T-cell (primary cell): ENCODE measurements around a stretch of chr2.

DNA sequence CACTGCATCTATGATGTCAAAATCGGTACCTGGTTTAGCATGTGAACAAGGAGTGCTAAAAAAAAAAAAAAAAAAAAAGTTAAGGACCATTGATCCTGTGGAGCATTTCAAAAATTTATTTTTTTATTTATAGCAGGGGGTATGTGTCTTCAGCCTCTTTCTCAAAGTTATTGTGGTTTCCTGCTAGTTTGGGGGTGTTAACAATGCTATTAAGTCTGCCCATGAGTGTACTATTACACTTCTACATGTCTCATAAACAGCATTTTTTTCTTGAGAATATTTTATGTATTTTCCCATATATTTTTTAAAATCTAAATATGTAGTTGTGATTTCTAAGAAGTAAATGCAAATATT, 63.0 kb upstream of the ITGA4 start:
- PRO-cap, 7 experiments: peak in 2 of 7 experiments; most common plus-strand start position 228 of the sequence (in 1); most common minus-strand start position 172 of the sequence (in 1)

DNA sequence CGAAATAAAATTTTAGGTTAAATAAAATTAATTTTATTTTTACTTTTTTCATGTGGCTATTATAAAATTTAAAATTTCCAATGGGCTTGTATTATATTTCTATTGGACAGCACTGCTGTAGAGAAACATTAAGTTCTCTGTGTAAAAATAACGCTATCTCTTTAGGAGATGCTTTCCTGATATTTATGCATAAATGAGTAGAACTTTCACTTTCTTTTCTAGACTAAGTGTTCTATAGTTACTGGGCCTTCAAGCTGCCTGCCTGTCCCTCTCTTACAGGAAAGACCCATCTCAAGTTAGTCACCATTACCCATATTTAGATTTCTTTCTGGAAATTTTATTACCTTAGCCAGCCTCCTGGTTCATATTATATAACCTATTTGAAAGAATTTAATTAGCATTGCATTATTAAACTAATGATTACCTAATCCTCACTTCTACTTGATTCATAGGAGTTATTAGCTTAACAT, 4.8 kb downstream of the ITGA4 start:
- PRO-cap, 7 experiments: peak in 2 of 7 experiments; most common plus-strand start position 230 of the sequence (in 2)

DNA sequence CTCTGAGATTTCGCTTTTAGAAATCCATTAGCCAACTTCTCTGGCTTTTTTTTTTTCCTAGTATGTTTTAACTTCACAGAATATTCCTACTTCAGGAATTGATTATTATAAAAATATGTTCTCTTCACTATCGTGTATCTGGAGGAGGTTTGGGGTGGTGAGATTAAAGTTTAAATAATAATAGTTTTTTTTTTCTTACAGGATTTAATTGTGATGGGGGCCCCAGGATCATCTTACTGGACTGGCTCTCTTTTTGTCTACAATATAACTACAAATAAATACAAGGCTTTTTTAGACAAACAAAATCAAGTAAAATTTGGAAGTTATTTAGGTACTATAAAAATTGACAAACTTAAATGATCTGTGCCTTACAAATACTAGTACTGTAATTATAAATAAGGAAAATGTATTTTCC, 22.8 kb downstream of the ITGA4 start:
- PRO-cap, 7 experiments: no peak in any of the 7 experiments

DNA sequence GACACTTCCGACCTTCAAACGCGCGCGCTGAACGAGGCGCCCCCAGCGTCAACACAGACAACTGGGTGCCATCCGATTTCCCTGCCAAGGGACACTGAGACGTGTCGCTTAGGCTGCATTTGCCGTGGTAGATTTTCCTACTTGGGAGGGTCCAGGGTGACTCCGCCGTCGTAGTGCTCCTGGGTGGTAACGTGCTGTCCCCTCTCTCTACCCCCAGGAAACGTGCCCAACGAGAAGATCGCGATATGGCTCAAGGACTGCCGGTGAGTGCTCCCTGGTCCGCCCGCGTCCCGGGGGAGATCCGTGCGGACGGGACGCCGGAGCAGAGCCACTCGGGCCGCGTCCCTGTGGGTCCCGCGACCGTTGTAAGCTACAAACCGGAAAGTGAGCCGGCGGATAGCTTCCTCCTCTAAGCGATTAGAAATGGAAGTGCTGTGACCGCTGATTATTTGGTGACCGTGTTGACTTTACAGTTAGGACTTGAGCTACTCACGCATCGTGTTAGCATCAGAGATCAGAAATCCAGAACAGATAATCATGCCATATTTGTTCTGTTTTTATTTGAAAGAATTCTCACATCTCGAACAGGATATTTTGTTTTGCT, 970 bp downstream of the ITPRID2 start:
- PRO-cap, 7 experiments: peak in 5 of 7 experiments; most common plus-strand start position 71 of the sequence (in 1); most common minus-strand start position 367 of the sequence (in 5)

GRCh38 chr2:181896332-181896779, 4.8 kb downstream of the ITPRID2 start:
- PRO-cap, 7 experiments: no peak in any of the 7 experiments

DNA sequence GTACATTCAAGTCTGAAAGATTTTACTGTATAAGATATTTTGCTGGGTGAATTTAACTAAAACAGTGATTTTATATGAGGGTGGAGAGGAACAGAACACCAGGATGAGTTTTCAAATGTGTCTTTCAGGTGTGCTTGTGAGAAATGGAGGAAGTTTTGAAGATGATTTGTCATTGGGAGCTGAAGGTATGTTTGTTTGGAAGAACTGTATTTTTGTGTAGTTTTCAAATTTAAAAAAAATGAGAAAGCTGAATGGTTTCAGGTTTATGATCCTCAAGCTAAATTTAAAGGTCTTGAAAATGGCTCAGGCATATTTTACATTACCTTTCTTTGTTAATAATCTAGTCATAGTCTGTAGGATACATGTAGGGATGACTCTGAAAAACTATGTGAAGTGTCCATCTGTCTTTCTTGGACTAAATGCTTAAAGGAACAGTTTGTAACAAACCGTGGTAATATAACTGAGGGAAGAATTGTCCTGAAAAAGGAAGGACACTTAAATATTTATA, 5.3 kb downstream of the ITPRID2 start:
- PRO-cap, 7 experiments: no peak in any of the 7 experiments

DNA sequence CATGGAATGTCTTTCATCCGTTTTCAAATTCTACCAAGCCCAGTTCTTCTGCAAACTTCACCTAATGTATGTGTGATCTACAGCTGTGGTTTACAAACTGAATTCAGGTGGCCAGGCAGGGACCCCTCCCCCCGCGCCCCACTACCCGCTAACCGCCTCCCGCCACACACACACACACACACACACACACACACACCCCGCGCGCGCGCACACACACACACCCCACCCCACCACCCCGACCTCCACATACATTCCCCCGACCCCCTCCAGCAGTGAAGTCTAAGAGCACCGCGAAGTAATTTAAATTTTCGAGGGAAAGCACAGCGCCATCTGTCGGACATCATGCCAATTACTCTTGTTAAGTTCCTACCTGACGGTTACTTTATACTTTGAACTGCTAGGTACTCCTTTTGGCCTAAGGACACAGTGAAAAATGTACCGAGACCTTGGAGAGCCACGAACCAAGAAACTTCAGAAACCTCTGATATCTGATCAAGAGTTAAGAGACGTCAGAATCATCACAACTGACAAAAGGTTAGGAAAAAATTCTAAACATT, 31.5 kb upstream of the PPP1R1C start:
- PRO-cap, 7 experiments: no peak in any of the 7 experiments

DNA sequence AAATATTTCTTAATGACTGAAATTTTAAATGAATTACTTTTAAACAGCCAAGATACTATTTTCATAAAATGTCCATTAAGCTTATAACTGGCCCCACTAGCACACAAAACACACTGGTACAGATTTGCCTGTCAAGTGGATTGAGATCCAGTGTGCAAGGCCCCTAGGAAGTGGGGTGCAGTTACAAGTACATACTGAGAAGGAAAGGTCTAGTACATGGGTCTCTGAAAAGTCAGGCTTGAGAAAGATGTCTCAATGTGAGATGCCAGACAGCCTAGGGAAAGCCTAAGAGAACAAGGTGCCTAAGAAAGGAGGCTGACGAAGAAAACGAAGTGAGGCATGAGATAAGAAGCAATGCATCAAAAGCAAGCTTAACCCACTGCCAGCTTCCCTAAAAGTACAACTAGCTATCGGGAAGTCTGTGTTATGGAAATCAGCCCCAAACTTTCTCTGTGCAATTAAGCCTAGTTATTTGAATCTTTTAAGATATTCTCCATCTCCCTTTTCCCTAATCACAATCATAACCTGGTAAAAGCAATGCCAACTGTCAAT, 2.5 kb downstream of the PDE1A start:
- PRO-cap, 7 experiments: no peak in any of the 7 experiments

DNA sequence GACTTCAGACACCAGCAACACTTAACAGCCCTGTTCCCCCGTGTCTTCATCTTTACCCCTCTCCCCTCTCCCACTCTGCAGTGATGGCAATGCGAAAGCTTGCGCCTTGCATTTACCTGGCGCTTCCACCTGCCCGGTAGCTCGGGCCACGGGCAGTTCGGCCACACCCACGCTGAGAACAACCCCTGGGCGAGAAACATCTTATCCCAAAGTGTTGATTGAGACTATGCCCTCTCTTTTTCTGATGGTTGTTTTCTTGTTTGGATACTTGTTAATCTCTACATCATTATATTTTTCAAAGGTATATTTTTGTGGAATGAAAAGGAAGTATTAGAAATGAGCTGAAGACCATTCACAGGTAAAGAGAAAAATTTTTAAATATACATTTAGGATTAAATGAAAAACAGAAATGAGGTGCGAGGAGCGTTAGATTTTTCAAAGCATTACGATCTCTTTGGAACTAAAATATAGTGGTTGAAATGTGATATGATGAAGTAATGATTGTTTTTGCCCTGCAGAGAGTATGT, 721 bp downstream of the DNAJC10 start:
- PRO-cap, 7 experiments: no peak in any of the 7 experiments

DNA sequence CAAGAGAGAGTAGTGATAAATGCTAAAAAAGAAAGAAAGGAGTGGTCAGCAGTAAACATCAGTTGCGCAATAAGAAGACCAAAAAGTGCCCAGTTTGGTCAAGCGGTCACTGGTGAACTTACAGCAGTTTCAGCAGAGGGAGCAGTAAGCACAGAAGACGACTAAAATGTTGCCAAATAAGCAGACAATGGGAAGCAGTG, 45.8 kb downstream of the DNAJC10 start:
- PRO-cap, 7 experiments: no peak in any of the 7 experiments

DNA sequence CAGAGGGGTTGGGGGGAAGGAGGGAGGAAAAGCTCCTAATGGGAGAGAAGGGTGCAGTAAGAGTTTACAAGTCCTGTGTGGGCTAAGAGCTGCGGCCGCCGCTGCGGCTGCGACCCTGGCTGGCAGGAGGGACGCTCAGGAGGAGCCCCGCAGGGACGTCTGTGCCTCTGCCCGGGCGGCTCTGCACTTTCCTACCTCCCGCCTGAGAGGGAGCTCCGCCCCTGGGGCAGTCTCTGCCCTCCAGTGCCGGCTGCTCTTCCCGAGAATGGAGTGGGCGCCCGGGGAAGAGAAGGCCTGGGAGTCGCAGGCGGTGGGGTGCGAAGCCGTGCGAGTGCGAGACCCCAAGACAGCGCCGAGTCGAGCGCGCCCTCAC, 549 bp upstream of the FRZB start:
- PRO-cap, 7 experiments: no peak in any of the 7 experiments

GRCh38 chr2:183079459-183079726, 846 bp downstream of the DUSP19 start:
- PRO-cap, 7 experiments: no peak in any of the 7 experiments

- PRO-cap, 7 experiments: no peak in any of the 7 experiments
Measured at GRCh38 chr2:184765597-184765819, 167.2 kb downstream of the ZNF804A start.

DNA sequence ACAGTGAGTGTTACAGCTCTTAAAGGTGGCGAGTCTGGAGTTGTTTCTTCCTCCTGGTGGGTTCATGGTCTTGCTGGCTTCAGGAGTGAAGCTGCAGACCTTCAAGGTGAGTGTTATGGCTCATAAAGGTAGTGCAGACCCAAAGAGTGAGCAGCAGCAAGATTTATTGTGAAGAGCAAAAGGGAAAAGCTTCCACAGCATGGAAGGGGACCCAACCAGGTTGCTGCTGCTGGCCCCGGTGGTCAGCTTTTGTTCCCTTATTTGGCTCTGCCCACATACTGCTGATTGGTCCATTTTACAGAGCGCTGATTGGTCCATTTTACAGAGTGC, 374.4 kb downstream of the ZNF804A start:
- PRO-cap, 7 experiments: no peak in any of the 7 experiments

DNA sequence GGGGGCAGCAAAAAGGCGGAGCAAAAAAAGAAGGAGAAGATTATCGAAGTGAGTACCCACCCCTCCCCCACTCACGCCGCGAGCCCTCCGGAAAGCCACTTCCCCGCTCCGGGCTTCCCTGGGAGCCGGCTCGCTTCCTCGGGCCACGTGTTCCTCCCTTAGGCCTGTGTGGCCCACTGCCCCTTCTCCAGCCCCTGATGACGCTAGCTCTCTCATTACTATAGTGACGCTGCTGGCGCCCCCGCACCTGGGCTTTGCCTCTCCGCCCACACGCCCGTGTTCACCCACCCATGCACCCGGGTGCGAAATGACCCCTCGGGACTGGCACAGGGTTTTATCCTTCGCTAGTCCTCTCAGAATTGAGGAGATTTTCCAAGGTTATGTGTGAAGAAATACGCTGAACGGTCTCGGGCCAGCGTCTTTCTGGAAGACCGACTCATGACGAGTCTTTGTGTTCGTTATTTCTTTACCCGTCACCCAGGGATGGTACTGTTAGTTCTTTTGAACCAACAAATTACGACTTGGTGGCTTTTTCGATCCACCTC, 422 bp downstream of the ZC3H15 start:
- PRO-cap, 7 experiments: peak in 6 of 7 experiments; most common plus-strand start position 215 of the sequence (in 5); most common minus-strand start position 209 of the sequence (in 3)

GRCh38 chr2:186544218-186544915, 45.5 kb upstream of the ITGAV start:
- PRO-cap, 7 experiments: no peak in any of the 7 experiments

DNA sequence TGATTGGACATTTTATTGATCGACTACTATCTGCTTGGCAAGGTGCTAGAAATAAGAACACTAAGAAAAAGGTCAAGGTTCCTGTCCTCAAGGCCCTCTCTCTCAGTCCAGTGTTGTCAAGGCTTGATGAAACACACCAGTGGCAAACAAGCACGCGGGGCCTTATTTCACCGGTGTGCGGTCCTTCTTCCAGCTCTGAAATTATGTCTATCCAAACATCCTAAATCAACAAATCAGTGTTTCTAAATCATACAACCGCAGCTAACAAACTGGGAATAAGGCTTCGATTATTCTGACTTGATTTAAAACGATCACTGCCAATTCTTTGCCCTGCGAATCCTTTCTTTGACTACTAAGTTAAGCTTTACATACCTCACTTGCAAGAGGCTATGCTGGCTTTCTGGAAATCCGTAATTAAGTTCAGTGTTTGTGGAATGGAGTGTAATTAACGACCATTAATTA, 702 bp upstream of the ITGAV start:
- PRO-cap, 7 experiments: no peak in any of the 7 experiments

DNA sequence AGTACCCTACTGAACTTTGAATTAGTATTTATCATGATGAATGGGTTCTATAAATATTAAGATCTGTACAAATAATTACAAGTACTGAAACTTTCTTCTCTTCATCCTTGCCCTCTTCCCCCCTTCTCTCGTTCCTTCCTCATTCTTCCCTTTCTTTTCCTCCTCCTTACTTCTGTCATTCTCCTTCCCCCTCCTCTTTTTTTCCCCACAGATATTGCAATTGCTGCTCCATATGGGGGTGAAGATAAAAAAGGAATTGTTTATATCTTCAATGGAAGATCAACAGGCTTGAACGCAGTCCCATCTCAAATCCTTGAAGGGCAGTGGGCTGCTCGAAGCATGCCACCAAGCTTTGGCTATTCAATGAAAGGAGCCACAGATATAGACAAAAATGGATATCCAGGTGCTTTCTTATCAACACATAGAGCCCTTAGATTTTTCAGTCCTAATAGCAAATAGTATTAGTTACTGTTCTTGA, 47.3 kb upstream of the FAM171B start:
- PRO-cap, 7 experiments: no peak in any of the 7 experiments

DNA sequence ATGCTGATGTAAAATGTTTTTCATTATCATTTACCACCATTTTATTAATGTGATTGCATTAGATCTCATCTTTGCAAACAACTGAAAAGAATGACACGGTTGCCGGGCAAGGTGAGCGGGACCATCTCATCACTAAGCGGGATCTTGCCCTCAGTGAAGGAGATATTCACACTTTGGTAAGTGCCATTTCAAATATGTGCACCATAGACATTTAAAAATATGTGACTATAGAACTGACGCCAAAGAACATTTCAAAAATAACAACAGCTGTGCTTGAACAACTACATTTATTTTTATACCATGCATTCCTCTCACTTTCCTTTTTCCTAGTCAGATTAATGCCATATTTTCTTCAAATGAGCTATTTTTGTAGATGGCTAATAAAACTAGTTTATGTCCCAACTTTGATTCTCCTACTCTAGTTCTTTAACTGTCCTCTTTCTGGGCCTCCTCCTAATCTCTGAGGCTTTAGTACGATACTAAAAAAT, 24.2 kb upstream of the FAM171B start:
- PRO-cap, 7 experiments: no peak in any of the 7 experiments

DNA sequence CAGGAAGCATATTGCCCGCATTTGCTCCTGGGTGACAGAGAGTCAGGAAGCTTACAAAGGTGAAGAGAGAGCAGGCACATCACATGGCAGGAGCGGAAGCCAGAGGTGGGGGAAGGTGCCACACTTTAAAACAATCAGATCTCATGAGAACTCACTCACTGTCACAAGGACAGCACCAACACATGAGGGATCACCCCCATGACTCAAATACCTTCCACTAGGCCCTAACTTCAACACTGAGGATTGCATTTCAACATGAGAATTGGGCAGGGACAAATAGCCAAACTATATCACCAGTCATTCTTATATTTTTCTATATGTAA, 124.9 kb upstream of the COL5A2 start:
- PRO-cap, 7 experiments: peak in 5 of 7 experiments; most common plus-strand start position 154 of the sequence (in 5)